ENCODE data around the genes GOLGA6L25, GOLGA8J, GOLGA8H and MTMR10.

- PRO-cap = no peak
Measured at GRCh38 chr15:28553156-28553832, at the start of gene GOLGA6L25. Gene GOLGA6L25 (plus strand): TSS chr15:28553568.

DNA sequence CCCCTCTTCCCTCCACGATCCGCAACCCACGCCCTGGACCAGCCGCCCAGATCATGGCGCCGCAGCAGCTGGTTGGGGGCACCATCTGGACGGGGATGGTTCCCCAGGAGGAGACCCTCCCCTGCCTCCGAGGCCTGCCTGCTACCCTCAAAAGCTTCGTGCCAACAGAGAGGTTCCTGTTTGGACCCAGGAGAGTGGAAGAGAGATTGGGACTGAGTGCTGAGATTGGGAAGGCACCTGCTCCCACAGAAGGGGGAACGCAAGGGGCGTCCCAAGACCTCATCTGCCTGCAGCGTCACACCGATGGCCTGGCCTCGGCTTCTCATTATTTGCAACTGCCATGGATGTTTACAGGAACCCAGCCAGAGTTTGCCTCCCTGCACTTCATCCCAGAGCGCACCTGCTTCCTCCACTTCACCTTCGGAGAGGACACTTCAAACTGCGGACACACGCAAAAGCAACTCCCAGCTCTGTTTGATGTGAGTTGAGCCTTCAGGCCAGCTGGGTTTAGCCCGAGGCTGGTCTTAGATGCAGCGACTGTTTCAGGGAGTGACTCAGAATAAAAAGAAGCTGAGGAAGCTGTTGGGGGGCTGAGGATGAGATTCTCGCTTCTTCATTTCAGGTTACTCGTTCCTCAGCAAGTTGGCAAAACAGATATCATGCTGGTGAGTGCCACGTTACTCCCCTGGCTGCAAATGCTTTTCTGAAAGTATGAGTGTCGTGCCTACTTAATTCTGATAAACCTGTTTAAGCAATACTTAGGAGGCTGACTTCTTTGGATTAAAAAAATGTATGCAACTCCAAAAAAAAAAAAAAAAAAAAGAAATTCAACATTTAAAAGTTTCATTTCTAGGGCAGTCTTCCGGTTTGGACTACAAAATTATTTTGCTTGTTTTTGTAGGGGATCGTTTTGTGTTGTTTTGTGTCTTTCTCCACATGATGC, 58.7 kb downstream of the GOLGA6L7 start:
- PRO-cap = no peak

GRCh38 chr15:28886754-28887479, 1.1 kb downstream of the APBA2 start:
- PRO-cap = no peak

- PRO-cap = no peak
Measured at GRCh38 chr15:28984886-28985671, 99.3 kb downstream of the APBA2 start.

GRCh38 chr15:29490292-29490491, 80.6 kb downstream of the ENTREP2 start:
- PRO-cap = no peak

GRCh38 chr15:29790372-29791057, 31.8 kb downstream of the TJP1 start:
- PRO-cap = unidirectional peak, minus-strand start at chr15:29790704

GRCh38 chr15:30001457-30002226, 81.1 kb upstream of the GOLGA8J start:
- PRO-cap = no peak

- PRO-cap = no peak
Measured at GRCh38 chr15:30045637-30046277, 37.0 kb upstream of the GOLGA8J start.

- PRO-cap = no peak
Measured at GRCh38 chr15:30082512-30083069, at the start of gene GOLGA8J. Gene GOLGA8J (plus strand): TSS chr15:30082955.

DNA sequence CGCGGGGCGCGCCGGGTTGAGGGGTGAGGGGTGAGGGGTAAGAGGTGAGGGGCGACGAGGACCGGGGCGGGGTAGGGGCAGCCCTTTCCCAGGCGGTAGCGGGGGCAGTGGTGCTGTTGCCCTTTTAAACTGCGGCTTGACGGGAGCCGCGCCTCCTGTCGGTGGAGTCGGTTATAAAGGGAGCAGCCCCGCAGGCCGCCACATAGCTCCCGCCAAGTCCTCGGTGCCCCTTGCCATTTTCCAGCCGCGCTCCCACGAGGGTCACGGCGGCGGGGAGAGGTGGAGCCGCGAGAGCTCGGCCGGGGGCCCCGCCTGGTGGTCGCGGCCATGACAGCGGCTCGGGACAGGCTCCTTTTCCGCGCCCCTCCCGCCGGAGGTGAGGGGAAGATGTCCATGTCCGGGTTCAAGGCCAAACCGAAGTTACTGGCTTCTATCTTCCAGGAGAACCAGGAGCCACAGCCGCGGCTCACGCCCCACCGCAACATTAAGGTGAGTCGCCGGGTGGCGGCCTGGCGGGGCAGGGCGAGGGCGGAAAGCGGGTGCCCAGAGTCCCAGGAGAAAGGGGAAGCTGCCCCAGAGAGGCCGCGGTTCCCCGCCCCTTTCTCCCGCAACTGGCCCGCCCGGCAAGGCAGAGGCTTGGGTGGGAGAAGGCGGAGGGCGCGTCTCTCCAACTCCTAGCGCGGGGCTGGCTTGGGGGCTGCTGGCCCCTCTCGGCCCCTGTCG, 20.8 kb downstream of the GOLGA8Q start:
- PRO-cap = no peak

- PRO-cap = no peak
Measured at GRCh38 chr15:30603896-30604281, at the start of gene GOLGA8H. Gene GOLGA8H (plus strand): TSS chr15:30604028.

GRCh38 chr15:30944847-30945343, 41.2 kb downstream of the FAN1 start:
- PRO-cap = no peak

GRCh38 chr15:30945673-30946207, 42.0 kb downstream of the FAN1 start:
- PRO-cap = no peak

GRCh38 chr15:30953638-30954595, 37.5 kb downstream of the MTMR10 start:
- PRO-cap = no peak

DNA sequence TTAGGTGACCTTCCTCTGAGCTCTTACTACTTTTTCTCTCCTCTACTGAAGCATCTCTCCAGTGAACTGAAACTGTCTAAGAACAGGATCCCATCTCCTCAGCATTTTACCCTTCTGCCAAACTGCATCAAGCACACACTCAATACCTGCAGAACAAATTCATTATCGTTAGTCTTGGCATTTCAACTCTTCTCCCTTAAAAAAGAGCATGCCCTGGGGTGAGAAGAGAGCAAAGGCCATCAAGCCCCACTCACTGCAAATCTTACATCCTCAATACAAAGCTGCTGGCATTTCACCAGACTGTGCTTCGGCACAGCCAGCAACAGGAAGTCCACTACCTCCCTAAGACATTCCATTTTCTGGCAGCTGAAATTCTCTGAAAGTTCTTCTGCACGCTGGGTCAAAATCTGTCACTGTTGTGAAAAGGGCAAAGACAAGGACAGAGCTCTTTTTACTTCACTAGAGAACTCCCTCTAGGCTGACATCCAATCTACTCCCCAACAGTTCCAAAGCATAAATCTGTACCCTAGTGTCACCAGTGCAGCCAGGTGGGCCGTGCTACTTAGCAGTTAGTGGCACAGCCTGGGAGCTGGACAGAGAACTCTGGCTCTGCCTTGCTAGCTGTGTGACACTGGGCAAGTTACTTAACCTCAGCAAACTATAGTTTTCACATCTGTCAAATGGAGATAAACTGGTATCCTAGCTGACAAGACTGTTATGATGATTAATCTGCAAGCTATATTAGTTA, 6.3 kb downstream of the MTMR10 start:
- PRO-cap = no peak

DNA sequence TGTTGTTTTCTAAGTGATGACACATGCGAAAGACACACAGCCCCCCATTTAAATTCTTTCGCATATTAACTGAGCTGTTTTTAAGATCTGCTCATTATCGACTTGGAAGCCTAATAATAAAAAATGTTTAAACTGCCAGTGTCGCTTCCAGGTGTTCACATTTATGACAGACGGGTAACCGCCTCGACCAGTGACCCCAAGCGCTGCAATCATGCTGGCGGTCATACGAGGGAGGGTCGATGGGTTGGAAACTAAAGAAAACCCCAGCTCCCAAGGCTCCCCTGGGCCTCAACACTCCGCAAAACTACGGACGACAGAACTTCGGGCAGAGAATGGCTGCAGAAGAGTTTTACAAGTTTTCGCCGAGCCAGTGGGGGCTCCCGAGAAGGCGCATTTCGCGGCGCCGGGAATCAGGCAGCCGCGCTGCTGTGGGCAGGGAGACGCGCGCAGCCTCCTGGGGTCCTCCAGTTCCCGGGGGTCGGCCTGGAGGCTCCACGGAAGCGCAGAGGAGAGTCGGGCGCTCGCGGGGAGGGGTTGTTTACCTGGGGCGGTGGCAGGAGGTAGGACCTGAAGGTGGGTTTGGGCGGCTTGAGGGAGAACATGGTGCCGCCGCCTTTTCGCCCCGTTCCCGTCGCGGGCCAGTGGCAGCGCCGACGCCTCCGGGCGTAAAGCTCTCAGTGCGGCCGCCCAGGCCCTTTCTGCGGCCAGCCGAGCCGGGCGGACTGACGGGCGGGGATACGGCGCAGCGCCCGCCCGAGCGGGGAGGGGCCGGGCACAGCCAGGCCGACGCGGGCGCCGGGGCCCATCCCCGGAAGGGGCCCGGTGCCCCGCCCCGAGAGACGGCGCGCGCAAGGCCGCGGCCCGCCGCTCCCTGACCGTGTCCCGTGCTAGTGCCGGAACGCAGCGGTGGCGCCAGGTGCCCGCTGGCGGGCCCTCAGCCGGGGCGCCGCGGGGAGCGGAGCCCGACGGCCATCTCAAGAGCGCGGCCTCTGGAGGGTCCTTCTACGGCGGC, at the start of gene MTMR10:
Gene MTMR10, minus strand, starts transcription at position 724 of the 1,012 bp plus-strand sequence.
- PRO-cap = unidirectional peak, plus-strand start at position 228 of the sequence; unidirectional peak, plus-strand start at position 391 of the sequence; unidirectional peak, plus-strand start at position 467 of the sequence; bidirectional peak, plus-strand start at position 570 of the sequence, minus-strand start at position 536 of the sequence; bidirectional peak, plus-strand start at position 890 of the sequence, minus-strand start at position 700 of the sequence

DNA sequence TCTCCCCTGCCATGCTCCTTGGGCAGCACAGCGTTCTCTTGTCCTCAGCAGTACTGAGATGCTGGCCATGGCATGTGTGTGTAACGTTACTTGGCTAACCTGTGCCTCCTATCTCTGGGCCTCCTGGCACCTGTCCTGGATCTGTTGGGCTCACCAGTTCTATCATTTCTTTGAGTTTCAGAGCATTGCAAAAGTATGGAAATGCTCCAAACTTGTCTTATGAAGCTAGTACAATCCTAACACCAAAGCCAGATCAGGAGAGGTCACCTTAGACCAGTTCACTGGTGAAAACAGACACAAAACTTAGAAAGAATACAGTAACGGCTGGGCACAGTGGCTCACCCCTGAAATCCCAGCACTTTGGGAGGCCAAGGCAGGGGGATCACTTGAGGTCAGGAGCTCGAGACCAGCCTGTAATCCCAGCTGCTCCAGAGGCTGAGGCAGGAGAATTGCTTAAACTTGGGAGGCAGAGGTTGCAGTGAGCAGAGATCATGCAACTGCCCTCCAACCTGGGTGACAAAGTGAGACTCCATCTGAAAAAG, 62.3 kb upstream of the TRPM1 start:
- PRO-cap = no peak

DNA sequence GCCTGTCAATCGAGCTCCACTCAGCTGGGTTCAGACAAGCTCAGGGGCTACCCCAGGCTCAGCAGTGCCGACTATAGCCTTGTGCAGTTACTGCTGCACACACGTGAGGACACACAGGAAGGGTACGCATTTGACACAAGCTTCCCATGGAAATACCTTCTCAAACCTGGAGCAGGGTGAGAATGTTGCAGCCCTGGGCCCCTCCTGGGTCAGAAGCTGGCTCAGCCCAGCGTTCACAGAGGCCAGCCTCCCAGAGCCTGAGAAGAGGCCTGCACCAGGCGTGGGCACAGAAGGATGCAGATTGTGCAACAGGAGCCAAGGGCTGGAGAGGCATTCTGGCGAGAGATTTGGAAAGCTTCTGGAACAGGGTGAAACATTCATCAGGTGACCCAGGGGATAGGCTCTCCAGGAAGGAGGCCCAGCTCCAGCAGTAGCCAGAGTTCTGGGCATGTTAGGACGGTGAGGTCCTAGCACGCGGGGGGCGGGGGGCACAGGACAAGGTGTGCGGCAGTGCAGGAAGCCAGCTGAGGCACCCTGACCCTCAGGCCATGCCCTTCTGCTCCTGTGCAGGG, 111.9 kb upstream of the KLF13 start:
- PRO-cap = no peak

DNA sequence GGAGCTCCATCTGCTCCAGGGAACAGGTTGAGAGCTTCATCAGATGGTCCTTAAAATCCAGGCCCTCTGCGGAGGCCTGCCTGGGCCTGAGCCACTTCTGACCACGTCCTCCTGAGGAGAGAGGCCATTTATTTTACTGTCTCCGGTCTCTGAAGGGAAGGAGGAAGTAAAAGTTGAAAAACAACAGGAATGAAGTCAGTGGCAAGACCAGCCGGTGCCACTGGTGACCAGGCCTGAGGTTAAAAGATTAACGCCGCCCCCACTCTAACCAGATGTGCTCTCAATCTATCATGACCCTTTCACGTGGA, 53.7 kb upstream of the KLF13 start:
- PRO-cap = no peak

- PRO-cap = no peak
Measured at GRCh38 chr15:31342583-31343554, 16.2 kb downstream of the KLF13 start.

All from type B pancreatic cell (in vitro differentiated cells).